Camera-type eye (tissue), 1 donor: ENCODE measurements around the gene STK40.

DNA sequence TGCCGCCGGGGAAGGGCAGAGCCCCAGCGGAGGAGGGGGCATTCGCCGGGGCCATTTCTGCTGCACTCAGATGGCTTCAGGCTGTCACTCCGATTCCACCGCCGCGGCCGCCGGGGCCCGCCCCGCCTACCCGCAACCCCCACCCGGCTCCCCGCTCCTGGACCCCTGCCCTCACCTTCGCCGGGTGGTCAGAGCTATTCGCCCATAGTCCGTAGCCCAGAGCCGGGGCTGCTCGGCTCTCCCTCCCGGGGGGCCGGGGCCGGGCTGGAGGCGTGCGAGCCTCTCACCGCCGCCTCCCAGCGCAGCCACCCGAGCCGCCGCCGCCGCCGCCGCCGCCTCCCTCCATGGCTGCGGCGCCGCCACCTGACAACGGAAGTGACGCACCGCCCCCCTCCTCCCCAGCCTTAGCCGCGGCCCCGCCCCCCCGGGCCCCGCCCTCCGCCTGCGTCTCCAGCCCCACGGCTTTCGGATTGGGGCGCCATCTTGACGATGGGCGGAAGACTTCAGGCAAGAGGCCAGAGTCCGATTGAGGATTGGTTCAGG, at the start of gene STK40:
TSS of gene STK40 (minus strand) at position 377 of the 543 bp plus-strand sequence.
- RAMPAGE, long total RNA = no peak

DNA sequence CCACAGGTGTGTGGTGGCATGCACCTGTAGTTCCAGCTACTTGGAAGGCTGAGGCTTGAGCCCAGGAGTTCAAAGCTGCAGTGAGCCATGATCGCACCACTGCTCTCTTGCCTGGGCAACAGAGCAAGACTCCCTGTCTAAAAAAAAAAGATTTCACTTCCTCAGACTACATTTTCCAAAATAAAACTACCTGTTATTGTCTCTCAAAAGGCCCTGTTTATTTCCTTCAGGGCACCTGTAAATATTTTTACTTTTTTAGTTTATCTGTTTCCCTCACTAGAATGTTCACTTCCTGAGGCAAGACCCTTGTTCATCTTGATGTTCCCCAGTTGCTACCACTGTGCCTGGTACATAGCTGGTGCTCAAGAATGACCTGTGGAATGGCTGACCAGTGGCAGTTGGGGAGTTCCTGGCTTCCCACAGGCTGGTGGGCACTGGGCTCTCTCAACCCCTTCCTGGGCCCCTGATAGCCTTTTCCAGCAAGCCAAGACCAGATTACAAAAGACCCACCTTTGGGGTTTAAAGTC, 4.9 kb upstream of the STK40 start:
- RAMPAGE, long total RNA = no peak

- RAMPAGE, long total RNA = no peak
Measured at GRCh38 chr1:37423694-37424009, 50.7 kb upstream of the ZC3H12A start.

- RAMPAGE, long total RNA = no peak
Measured at GRCh38 chr1:37473574-37473937, 824 bp upstream of the ZC3H12A start.

DNA sequence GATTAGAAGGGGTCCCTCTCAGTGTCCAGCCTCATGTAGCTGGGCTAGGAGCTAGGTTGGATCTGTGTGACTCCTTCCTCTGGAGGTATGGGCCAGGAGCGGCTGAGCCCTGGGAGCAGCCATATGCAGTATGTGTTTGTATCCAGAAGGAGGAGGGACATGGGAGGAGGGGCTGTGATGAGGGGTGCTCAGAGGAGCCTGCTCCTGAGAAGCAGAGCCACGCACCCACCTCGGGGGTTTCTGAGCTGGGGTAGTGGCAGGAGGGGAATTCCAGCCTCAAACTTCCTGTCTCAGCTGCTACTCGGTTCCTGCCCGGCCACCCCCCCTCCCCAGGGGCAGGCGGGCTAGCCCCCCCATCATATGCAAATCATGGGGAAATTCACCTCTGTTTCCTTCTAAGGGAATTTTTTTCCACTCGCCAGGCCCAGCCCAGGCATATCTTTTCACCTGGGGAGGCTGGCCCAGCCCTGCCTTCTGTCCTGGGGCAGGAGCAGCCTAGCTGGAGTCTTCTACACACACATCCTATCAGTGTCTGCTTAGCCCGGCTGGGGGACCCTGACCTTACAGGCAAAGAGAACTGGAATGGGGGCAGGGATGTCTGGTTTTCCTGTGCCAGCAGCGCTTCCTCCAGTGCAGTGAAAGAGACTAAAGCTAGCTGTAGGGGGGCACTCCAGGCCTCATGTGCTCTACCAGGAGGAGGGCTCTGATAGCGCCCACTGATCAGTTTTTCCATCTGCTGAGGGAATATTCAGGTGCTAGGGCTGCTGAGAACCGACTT, 3.0 kb downstream of the ZC3H12A start:
- RAMPAGE, long total RNA = no peak

DNA sequence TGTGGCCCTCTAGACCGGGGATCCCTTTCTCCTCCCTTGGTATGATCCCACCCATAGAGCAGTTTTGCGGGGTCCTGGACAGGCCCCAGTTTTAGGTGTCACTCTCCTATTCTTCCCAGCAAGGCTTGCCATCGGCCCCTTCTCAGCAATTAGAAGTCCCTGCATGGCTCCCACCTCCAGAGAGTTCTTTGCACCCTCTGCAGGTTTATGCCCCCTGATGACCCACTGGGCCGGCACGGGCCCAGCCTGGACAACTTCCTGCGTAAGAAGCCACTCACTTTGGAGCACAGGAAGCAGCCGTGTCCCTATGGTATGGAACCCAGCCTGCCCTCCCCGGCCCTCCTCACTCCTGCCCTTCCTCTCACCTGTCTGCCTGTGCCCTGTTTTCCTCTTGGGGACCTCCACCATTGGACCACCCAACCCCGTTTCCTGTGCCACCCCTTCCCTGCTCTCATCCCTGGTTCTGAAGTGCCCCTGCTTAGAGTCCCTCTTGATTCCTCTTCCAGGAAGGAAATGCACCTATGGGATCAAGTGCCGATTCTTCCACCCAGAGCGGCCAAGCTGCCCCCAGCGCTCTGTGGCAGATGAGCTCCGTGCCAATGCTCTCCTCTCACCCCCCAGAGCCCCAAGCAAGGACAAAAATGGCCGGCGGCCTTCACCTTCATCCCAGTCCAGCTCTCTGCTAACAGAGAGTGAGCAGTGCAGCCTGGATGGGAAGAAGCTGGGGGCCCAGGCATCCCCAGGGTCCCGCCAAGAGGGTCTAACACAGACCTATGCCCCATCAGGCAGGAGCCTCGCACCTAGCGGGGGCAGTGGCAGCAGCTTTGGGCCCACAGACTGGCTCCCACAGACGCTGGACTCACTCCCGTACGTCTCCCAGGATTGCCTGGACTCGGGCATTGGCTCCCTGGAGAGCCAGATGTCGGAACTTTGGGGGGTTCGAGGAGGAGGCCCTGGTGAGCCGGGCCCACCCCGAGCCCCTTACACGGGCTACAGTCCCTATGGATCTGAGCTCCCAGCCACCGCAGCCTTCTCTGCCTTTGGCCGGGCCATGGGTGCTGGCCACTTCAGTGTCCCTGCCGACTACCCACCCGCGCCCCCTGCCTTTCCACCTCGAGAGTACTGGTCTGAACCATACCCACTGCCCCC, 8.2 kb downstream of the ZC3H12A start:
- RAMPAGE, long total RNA = no peak

GRCh38 chr1:37486544-37487196, 12.3 kb downstream of the ZC3H12A start:
- RAMPAGE, long total RNA = no peak

DNA sequence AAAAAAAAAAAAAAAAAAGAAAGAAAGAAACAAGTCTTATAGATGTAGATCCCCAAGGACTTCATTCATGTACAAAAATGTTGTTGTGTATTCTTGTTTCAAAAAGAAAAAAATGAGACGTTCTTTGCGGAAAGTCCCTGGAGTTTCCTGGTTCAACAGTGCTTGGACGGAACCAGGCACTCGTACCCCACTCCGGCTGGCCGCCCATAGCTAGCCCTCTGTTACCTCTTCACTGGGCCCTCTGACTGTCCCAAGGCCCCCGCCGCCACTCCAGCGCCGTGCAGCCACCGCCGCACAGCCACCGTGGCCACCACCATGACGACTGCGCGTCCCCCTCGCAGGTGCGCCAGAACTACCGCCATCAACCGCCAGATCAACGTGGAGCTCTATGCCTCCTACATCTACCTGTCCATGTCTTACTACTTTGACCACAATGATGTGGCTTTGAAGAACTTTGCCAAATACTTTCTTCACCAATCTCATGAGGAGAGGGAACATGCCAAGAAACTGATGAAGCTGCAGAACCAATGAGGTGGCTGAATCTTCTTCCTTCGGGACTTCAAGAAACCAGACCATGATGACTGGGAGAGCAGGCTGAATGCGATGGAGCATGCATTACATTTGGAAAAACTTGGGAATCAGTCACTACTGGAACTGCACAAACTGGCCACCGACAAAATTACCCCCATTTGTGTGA, 9.5 kb downstream of the SNIP1 start:
- RAMPAGE, long total RNA = no peak

- RAMPAGE, long total RNA = no peak
Measured at GRCh38 chr1:37811620-37812356, 3.8 kb upstream of the YRDC start.

DNA sequence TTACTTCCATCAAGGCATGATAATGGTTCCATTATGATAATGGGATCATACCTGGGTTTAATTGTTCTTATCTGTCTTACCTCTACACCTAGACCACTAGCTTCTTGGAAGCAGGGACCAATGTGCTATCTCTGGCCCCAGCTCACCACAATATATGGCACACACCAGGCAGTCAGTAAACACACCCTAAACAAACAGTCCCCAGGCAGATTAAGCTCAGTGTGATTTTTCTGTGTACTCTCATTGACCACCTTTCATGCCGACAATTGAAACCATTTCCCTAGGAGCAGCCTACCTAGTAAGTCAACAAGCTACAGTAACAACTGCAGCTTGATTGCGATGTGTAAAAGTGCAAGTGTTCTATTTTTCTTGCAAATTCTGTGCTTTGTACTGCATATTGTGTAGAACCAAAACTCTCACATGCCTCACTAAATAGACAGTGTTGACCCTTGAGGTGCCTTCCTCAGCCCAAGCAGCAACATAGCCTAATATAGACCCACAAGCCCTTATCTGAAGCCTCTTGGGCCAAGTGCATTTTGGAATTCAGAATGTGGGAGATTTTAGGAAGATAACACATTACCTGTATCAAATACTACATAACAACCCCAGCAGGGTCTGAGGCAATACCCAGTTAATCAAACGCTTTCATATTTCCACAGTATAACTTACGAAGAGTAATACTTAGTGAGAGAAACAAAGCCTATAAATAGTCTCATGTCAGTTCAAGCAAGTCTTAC, 32.0 kb downstream of the INPP5B start:
- RAMPAGE, long total RNA = no peak

GRCh38 chr1:37939900-37941148, 6.5 kb downstream of the INPP5B start:
- RAMPAGE, long total RNA = no peak

GRCh38 chr1:37955223-37955811, 8.5 kb upstream of the INPP5B start:
- RAMPAGE, long total RNA = no peak

GRCh38 chr1:37978389-37979720, 11.0 kb downstream of the SF3A3 start:
- RAMPAGE, long total RNA = no peak

DNA sequence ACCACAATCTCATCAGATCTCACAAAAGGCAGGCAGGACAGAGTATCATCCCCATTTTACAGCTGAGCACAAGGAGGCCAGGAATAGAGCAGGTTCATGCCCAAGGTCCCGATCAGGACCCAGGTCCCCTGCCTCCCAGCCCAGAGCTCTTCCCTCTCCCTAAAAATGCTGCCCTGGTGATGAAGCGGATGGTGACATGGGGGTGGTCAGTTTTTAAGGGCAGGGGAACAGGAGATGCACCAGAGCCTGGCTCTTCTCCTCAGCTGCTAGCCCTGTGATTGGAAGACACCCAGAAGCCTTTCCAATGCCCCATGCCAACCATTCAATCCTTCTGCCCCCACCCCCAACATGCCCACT, 1.7 kb downstream of the FHL3 start:
- RAMPAGE, long total RNA = no peak

DNA sequence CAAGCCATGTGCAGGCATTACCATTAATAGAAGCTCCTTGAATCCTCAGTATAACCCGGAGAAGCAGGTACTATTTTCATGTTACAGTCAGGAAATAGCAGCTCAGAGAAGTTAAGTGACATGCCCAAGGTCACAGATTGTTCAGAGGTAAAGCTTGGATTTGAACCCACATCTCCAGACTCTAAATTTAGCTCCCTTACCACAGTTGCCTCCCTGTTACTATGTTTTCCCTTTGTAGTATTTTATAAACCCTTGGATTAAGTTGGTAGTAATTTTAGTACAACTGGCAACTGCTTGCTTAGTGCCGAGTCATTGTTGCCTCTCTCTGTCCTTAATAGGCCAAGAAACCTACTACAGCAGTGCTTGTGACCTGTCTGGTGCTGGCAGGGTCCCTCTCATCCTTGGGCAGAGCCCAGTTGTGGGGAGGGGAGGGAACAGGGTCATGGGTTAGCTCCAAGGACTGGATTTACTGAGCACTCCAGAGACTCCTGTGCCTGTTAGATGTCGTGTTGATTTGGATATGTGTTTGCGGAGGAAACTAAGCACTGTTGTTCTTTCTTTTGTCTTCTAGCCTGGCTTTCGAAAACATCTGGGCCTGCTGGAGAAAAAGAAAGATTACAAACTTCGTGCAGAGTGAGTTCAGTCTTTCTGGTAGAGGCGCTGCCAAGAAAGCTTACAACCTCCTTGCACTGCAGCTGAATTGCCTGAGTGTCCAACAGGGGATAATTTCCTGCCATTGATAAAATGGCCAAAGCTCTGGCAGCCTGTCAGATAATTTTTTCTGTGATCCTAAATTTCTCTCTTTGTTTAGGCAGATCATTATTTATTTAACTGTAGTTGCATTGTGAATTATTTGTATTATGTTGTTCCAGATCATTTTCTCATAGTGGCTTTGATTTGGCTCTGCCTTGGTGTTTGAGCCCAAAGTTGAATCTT, 3.5 kb downstream of the UTP11 start:
- RAMPAGE, long total RNA = no peak

GRCh38 chr1:38153701-38153956, 107.0 kb upstream of the POU3F1 start:
- RAMPAGE, long total RNA = no peak

DNA sequence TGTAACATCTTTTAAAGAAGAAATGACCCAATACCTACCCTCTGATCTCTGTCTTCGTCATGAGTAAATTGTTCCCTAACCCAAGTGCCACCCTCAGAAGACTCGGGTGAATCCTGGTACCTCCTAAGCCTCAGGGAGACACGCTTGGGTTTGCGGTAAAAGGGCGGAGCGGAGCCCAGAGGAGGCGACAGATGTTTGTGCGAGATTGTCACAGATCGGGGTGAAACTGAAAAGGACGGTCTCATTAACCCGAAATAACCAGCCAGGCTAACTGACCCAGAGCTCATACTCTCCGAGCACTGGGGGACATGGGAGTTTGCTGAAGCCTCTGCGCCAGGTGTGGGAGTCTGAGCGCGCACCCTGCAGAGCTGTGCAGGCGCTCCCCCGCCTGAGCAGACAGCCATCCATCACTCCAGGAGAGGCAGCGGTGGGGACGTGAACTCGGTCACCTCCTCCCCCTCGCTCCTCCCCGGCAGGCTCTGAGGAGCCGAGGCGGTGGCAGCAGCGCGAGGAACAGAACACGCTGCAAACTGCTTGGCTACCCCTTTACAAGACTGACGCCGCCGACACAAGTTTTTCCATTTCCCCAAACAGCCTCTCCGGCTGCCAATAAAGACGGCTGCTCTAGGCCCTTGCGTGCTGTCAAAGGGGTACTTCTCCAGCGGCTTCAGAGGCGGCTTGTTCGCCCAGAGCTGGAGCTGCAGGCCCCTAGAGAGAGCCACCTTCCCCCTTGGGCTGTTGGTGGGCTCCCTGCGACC, 43.6 kb downstream of the RRAGC start:
- RAMPAGE, long total RNA = no peak

DNA sequence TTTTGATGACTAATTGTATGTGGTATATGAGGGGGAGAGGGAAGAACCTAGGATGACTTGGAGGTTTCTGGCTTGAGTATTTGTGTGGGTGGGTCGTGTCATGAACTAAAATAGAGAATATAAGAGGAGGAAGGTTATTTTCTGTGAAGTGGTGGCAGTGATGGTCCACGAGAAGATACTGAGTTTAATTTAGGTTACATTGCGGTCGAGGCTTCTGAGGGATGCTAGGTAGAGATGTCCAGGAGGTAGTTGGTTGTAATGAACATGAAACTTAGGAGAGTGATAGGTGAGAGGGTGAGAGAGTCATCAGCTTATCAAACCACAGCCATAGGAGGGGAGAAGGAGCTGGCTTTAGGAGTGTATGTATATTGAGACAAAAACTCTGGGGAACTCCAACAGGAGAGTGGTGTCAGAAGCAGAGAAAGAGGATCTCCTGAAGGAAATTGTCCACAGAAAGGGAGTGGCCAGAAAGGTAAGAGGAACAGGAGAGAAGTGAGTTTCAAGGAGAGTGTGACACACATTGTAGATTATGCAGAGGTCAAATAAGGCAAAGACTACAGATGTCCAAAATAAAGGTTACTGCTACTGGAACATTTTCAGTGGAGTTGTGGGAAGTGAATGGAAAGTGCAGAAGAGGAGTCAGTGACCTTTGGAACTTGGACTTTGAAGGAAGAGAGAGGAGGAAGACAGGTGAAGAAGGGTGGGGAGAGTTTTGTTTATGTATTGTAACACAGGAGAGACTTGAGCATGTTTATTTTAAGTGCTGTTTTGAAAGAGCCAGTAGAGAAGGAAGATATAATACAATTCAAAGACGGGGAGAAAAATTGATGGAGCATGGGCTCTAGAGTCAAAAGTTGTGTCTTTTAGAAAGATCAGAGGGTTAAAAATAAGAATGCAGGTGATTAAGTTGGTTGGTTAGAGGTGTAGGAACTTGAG, 88.9 kb upstream of the MACF1 start:
- RAMPAGE, long total RNA = no peak

DNA sequence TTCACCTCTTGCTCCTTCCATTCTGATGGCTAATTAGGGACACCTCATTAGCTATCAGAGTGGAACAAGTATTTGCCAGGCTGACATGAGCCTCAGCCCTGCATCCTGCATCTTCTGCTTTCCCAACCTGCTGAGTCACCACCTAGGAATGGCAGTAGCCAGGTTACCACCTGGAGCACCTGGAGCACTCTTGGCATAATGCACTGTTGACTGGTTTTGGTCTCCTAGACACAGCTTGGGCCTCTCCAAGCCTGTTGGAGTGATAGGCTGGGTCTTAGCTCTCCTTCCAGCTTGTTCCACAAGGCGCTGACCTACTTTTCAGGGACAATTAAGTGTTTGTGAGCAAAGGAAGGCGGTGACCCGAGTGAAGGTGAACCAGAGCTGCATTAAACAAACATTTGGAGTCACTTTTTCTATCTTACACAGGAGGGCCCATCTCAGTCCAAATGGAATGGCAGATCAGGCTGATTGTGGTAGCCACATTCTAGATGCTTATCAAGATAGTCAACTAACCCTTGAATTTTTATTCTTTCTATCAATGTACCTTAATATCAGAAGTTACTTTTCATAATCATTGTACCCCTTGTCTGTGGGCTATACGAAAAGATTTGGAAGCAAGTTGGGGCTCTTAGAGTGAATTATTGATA, 61.7 kb upstream of the MACF1 start:
- RAMPAGE, long total RNA = no peak

DNA sequence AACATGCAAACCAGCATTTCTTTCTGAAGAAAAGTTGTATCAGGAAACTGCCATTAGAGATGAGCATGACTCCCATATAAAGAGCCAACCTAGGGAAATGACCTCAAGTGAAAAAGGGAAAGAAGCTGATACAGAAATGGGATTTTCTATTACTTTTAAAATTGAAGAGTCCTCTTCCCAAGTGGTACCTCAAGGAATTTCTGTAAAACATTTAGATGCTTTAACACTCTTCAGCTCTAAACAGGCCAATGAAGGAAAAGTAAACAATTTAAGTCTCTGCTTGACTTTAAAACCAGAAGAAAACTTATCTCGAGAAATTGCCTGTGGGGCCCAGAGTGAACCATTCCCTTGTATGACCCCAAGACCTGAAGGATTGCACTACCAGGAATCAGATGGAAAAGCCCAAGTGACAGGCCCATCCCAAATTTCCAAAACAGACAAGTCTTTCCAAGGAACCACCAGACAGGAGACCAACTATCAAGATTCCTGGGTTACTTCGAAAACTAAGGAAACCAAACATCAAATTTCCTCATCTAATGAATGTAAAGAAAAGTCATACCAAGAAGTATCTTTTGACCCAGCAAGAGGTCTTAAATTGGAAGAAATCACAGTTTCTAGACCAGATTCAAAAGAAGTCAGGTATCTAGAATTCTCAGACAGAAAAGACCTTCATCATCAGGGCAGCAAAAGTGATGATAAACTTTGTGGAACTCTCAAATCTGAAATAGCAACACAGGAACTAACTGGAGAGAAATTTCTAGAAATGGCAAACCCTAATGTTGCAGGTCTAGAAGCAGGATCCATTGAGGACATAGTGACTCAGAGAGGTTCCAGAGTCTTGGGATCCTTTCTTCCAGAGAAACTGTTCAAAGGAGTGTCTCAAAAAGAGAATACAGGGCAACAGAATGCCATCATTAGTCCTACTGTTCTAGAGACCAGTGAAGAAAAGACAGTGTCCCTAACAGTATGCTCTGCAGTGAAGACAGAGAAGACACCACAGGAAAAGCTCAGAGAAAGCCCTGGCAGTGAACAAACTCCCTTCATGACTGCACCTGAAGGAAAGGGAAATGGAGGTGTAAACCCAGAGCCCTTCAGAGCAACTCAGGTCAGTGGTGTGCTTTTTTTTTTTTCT, 131.4 kb downstream of the MACF1 start:
- RAMPAGE, long total RNA = no peak